Subcutaneous preadipocyte (primary cell): ENCODE measurements around the genes ACTN1 and GALNT16.

DNA sequence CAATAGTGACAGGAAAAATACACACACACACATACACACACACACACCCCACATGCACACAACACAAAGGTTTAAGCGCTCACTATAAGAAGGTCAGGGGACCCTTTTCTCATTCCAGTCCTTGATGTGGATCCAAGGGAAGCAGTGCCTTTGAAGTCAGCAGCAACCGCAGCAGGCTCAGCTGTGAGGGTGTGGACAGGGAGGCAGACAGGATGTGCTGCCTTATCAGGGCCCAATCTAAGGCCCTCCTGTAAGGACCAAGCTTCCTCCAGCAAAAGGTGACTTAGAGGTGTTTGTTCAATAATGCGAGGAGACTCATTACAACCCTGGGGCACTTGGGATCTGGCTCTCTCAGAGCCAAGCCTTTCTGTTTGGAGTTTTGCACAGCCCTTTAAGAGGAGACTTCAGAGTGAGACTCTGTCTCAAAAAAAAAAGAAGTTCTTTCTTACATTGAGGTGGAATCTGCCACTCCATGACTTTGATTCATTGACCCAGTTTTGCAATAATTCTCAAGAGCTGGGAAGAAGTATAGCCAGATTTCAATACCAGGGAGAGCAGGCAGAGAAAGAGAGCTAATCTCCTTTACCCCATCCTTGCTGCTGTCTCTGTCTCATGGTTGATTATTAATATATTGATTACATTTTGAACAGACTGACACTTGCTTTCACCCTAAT, 227.7 kb downstream of the ZFP36L1 start:
- CAGE, long polyA plus RNA = no peak

DNA sequence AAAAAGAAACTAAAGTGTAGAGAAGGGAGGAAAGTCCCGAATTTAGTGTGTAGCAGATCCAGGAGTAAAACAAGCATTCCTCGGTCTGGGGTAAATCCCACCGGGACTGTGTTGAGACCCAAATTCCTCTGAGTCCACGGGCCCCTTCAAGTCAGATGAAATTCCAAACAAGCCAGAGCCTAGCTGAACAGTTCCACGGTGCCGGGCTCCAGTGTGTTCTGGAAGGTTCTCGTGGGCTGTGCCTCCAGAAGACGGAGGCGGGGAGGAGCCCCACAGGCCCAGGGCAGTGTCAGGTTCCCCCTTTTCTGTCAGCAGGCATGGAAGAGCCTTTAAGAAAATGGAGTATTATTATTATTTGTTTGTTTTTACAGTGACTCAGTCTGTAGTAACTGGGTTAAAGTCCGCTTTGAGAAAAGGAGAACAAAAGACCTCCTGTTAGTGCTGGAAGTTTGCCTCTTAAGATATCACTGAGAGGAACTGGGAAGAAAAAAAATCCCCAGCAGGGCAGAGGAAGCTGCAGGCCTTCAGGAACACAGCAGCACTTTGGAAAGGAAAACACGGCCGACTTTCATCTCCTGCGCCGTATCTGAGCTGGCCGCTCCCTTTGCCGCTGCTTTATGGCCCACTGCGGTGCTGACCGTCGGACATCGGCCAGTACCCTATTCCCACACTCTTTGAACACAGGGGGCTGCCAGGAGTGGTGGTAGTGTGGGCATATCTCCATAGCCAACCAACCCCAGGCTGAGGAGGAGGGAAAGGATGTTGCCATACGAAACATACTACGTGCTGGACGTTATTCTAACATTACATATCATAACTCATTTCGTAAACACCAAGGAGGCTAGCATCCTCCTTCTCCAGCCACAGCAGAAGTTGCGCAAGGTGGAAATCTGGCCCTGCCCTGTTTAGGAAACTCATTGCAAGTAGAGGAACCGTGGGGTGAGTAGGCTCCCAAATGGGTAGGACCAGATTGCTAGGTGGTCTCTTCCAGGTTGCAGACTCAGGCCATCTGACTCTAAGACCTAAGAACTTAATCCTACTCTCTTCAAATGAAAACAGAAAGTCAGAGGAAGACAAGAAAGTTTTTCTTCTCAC, 194.0 kb downstream of the ZFP36L1 start:
- CAGE, long polyA plus RNA = no peak

DNA sequence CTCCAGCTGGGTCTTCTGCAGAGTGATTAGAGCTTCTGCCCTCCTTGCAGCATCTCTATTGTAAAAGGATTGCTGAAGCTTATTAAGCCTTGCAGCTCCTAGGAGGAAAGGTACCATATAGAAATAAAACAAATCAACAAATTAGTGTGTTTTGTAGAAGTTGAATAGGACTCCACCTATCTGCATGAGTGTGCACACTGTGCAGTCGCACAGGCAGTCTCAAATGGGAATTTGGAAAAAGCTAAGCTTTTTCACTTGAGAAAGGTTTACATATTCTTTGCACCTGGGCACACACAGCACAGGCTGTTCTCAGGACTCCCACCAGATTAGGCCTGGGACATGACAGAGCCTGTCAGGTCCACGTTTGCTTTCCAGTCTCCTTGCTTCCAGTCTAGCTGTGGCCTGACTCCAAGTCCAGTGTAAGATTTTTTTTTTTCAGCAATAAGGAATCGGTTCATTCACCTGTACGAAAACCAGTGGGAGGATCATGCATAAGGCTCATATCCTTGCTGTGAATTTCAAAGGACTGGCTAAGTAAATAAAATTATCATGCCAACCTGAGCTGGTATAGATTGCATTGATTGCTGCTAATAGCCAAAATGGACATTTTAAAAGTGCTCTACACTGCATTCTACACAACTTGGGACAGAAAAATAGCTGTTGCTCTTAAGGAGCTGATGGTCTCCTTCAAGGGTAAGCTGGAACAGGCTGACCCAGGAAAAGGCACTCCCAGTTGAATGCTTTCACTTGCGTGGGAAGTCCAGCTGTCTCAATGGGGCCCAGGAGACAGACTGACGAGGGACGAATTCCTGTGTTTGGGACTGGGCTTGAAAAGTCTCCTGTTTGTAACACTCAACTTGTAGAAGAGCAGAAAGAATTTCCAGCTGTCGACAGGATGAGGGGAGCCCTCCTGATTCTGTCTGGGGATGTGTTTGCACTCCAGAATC, 181.1 kb downstream of the ZFP36L1 start:
- CAGE, long polyA plus RNA = no peak

DNA sequence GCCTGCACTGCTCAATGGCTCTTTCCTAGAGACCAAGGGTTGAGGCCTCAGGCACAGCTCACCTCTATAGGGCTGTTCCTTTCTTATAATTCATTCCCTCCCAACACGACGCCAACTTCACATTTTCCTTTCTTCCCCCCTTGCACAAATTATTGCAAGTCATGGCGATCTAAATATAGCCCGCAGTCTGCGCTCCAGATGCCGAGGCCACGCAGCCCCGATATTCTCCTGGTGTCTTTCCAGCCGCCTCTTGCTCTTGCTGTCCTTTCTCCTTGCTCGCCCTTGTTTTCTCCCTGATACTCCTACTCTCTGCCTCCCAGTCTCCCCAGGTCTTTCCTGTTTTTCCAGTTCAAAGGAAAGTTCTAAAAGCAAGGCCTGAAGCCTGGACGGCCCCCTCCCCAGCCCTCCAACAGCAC, 140.8 kb downstream of the ZFP36L1 start:
- CAGE, long polyA plus RNA = no peak

GRCh38 chr14:68654937-68655593, 137.8 kb downstream of the ZFP36L1 start:
- CAGE, long polyA plus RNA = no peak

GRCh38 chr14:68659008-68659625, 133.8 kb downstream of the ZFP36L1 start:
- CAGE, long polyA plus RNA = no peak

GRCh38 chr14:68711227-68712168, 81.4 kb downstream of the ZFP36L1 start:
- CAGE, long polyA plus RNA = no peak

- CAGE, long polyA plus RNA = no peak
Observed at GRCh38 chr14:68785836-68786545, 6.9 kb downstream of the ZFP36L1 start.

DNA sequence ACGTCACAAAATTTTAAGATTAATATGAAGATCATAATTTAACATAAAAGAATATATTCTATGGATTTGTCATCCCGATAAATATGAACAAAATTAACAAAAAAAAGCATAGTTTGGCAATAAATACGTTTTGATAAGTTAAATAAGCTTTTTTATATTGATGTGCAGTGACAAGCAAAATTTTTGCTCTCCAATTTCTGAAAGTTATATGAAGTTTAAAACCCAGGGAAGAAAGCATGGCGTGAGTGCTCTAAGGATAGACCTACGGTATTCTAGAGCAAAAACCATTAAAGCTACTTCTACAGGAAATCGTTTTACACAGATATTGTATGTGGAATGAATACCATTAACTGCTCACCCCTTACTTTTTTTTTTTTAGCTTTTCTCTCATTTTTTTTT, 4.6 kb downstream of the ZFP36L1 start:
- CAGE, long polyA plus RNA = no peak

DNA sequence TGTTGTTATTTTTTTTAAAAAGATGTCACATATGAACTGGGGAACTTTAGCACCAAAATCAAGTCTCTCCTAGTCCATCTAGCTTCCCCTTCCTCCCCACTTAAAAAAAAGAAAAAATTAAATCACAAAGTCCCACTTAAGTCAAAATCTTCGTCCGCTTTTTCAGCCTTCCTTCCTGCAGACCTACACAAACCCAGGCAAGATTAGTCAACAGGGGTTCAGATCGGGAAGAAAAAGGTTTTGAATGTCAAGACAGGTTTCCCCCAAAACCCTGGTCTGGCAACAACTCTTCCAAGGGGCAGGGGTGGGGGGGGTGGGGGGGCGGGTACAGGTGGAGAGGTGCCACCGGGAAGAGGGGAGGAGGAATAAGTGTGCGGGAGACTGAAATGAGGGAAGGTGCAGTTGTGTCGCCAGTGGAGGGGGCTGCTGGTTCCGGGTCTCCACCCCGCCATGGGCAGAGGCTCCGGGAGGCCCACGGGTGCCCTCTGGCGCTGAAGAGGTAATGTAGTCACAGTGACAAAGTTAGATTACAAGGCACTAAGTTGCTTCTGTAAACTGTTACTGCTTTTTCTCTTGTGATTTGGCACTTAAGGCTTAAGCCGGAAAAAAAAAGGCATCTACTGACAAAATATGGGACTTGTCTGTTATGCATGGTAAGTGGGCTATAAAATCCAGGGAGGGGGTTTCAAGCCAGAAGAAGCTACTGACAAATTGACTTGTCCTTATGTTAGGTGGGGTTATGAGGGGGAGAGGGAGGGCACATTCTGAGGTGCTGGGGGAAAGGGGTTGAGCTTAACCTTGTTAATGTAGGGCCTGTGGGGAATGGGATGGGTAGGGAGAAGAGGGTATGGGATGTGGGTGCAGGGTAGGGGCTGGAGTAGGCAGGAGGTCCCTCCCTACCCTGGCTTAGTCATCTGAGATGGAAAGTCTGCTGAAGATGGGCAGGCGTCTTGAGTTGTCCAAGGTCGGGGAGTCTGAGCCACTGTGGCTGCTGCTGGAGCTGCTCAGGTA, 3.9 kb downstream of the ZFP36L1 start:
- CAGE, long polyA plus RNA = no peak

GRCh38 chr14:68813675-68814195, 20.9 kb upstream of the ZFP36L1 start:
- CAGE, long polyA plus RNA = no peak

GRCh38 chr14:68965252-68965952, 13.7 kb downstream of the ACTN1 start:
- CAGE, long polyA plus RNA = no peak

GRCh38 chr14:68978975-68979415, at the start of gene ACTN1:
TSS of gene ACTN1 (minus strand) at chr14:68979302.
- CAGE, long polyA plus RNA = no peak

DNA sequence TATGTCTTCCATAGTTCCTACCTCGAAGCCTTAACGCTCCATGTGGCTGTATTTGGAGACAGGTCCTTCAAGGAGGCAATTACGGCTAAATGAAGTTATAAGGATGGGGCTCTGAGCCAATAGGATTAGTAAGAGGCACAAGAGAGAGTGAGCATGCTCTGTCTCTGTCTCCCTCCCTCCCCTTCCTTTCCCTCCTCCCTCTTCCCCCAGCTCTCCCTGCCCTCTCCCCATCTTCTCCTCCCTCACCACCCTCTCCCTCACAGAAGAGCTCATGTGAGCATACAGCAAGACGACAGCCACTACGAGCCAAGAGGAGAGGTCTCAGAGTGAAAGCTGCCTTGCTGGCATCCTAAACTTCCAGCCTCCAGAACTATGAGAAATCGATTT, 25.5 kb upstream of the ACTN1 start:
- CAGE, long polyA plus RNA = no peak

- CAGE, long polyA plus RNA = no peak
Observed at GRCh38 chr14:69101300-69101796, 51.6 kb downstream of the DCAF5 start.

DNA sequence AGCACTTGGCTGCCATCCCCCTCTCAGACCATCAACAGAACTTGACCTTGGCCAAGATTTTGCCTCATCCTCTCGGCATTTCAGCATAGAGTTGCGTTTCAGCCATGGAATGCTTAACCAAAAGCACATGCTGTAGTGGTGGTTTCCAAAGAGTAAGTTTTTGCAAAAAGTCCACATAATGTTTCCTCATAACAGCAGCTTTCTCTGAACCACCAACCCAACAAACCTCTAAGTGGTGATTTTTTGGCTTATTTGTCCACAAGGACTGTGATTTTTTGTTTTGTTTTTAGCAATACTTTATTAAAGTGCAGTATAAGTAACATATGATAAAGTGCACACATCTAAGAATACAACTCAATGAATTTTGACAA, 12.1 kb upstream of the GALNT16 start:
- CAGE, long polyA plus RNA = no peak

- CAGE, long polyA plus RNA = no peak
Observed at GRCh38 chr14:69259322-69260417, at the start of gene GALNT16. TSS of gene GALNT16 (plus strand) at chr14:69260158.

GRCh38 chr14:69610132-69611073, 993 bp upstream of the SUSD6 start:
- CAGE, long polyA plus RNA = no peak

GRCh38 chr14:69631983-69632761, 20.8 kb downstream of the SUSD6 start:
- CAGE, long polyA plus RNA = no peak

DNA sequence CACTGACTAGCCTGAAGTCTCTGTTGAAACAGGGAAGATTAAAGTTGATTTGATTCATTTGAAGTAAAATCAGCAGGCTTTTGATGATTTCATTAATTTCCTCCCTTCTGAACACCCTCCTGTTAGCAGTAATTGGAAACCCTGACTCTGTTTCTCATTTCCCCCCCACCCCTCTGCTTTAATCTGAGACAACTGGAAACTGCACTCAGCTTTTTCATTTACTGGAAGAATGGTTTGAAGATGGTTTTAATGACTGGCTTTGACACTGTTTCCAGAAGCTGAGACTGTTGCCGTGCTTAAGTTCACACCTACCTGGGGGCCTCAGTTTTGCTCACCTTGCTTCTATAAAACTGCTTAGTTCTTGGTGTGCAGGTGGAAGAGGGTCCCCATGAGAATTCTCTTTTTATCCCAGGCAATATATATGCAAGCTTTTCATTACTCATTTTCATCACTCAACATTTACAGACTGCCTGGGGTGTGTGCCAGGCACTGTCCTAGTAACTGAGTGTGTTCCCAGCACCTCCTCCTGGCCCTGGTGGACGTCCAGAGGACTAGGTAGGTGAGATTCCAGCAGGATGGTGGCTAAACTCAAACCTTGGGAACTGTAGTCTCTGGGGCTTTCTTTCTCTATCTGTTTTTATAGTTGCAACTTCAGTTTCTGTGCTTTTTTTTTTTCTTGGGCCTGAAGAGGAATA, 63.6 kb downstream of the SUSD6 start:
- CAGE, long polyA plus RNA = no peak